NCI-H460 (cell line): ENCODE results near the gene USP25.

DNA sequence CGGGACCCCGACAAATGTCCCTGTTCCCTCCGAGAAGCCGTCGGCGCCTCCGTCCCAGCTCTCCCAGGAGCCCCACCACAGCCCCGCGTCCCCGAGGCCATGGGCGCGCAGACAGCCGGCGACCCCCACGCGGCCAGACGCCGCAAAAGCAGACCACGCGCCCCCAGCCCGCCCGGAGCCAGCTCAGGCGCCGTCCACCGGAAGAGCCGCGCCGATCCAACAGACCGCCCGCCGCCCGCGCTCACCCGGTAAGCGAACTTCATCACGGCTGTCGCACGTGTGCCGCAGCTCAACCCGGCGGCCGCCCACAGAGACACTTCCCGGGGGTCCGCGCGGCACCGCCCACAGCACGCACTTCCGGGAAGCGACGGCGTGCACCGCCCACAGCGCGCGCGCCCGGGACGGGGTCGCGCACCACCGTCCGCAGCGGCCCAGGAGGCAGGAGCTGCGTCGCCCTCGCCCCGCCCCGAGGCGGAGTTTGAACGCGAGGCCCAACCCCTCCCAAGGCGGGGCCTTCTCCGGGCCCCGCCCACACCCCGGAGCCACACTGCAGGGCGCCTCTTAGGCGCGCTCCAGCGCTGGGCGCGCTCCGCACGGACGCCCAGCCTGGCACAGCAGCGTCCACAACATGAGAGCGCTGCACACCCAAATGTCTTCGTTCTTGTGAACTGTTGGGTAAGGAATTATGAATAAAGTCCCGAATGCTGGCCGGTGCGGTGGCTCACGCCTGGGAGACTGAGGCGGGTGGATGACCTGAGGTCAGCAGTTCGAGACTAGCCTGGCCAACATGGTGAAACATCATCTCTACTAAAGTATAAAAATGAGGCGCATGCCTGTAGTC is 5366.8 kb upstream of the TPTE start:
RAMPAGE:
- cytosol, long total RNA = no peak
- long total RNA = no peak
- nucleus, long total RNA = no peak

DNA sequence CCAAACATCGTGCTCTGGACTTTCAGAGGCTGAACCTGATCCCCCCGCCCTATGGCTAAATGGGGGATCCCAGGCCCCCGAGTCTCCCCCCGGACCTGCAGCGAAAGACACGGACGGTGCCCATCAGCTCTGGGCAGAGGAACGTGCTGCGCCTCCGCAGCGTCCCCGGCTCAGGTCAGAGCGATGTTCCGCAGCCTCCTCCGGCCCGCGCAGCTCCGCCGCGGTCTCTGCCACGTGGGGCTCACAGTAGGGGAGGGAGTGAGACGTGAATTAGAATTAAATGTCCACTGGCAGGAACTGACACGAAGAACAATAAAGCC is 4053.1 kb upstream of the TPTE start:
RAMPAGE:
- cytosol, long total RNA = no peak
- long total RNA = no peak
- nucleus, long total RNA = no peak

GRCh38 chr21:6498569-6499047 is 4022.8 kb upstream of the TPTE start:
RAMPAGE:
- cytosol, long total RNA = no peak
- long total RNA = no peak
- nucleus, long total RNA = no peak

RAMPAGE:
- cytosol, long total RNA = no peak
- long total RNA = no peak
- nucleus, long total RNA = no peak
These were observed 2266.3 kb upstream of the TPTE start for GRCh38 chr21:8254837-8255784.

GRCh38 chr21:8992923-8993799 is 1528.2 kb upstream of the TPTE start:
RAMPAGE:
- cytosol, long total RNA = no peak
- long total RNA = no peak
- nucleus, long total RNA = no peak

DNA sequence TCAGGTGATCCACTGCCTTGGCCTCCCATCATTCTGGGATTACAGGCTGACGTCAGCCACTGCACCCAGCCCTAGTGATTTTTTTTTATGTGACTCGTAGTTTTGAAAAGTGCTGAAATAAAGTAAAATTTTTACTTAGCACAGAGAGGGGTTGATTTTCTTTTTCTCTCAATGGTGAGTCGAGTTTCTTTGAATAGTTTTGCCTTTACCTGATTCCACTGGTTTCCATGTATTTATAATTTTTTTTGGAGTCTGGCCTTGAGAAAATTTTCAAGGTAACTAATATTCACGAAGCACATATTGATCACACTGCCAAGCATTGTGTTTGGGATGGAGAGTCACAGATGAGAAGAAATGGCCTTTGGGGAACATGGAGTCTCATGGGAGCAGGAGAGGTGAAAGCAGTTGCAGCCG is 799.4 kb upstream of the TPTE start:
RAMPAGE:
- cytosol, long total RNA = no peak
- long total RNA = no peak
- nucleus, long total RNA = no peak

GRCh38 chr21:14281060-14282016 is 65.4 kb downstream of the RBM11 start:
RAMPAGE:
- cytosol, long total RNA = no peak
- long total RNA = no peak
- nucleus, long total RNA = no peak

DNA sequence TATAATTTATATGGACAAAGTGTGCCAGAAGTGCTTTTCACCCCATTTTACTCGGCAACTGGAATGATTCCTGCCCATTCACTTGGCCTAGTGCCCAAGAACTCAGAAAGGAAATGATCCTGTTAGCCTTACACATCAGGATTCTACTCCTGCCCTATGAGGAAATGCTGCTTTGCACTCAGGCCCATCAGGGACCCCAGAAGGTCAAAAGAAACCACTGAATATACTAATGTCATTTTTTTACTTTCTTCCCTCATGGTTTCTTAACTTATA is 65.5 kb downstream of the SAMSN1 start:
RAMPAGE:
- cytosol, long total RNA = no peak
- long total RNA = no peak
- nucleus, long total RNA = no peak

DNA sequence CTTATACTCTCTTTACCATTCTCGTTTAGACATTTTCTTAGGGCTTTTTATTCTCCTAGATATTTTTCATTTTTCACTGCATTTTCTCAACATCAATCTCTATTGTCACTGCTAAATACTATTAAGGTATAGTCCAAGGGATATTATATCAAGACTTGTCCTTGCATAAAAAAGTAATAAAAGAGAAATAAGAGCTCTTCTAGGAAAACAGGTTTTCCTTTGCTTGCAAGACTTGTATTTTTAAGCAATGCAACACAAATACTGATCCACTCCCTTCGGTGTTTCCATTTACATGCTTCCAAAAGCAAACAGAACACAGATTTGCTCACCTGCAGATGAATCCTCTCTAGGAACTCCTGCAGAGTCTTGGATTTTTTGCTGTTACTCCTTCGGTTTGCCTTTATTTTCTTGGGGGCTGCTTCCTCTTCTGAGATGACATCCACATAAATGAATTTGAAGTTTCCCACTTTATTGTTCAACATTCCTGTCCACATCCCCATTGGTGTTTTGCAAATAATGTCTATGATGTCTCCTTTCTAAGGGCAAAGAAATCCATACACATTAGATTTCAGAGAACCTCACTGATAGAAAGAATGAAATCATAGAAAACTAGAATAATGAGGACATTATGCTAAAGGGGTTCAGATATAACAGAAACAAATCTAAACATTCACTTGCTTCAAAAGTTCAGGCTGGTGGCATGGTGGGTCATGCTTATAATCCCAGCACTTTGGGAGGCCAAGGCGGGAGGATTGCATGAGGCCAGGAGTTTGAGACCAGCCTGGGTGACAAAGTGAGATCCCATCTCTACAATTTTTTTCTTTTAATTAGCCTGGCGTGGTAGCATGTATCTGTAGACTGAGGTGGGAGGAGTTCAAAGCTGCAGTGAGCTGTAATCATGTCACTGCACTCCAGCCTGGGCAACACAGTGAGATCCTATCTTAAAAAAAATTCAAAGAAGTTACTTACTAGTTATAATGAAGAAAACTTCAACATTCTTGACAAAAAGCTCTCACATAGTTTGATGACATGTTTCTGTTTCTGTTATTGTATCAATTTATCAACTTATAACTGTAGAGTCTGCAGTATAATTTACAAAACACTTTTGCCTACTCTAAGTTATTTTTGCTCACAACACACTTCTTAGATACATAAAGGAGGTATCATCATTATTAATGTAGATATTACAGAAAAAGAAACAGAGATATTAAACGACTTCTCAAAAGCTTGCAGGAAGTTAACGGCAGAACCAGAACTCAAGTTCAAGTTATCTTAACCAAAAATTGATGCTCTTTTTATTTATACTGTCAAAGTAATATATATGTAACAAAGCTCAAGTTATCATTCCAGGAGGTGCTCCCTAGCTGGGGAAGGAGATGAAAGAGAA is 45.4 kb downstream of the SAMSN1 start:
RAMPAGE:
- cytosol, long total RNA = no peak
- long total RNA = no peak
- nucleus, long total RNA = no peak

DNA sequence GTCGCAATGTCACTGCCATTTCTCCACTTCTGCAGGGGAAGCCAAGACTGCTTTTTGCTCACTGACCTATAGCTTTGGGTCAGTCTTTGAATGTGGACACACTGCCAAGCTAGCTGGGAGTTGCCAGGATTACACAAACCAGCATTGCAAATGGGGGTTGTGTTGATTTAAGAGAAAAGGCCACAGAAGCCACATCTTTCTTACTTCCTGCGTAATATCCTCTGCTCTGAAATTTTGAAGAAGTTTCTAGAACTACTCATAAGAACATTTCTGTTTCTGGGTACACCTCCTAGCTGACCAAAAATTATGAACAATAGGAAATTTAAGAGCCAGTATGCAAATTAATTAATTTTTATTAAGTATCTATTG is 45.8 kb upstream of the SAMSN1 start:
RAMPAGE:
- cytosol, long total RNA = no peak
- long total RNA = no peak
- nucleus, long total RNA = no peak

RAMPAGE:
- cytosol, long total RNA = no peak
- long total RNA = no peak
- nucleus, long total RNA = no peak
These were observed 145.9 kb upstream of the SAMSN1 start for GRCh38 chr21:14691875-14692484.

RAMPAGE:
- cytosol, long total RNA = no peak
- long total RNA = no peak
- nucleus, long total RNA = no peak
These were observed 195.9 kb downstream of the NRIP1 start for GRCh38 chr21:14868970-14869274.

DNA sequence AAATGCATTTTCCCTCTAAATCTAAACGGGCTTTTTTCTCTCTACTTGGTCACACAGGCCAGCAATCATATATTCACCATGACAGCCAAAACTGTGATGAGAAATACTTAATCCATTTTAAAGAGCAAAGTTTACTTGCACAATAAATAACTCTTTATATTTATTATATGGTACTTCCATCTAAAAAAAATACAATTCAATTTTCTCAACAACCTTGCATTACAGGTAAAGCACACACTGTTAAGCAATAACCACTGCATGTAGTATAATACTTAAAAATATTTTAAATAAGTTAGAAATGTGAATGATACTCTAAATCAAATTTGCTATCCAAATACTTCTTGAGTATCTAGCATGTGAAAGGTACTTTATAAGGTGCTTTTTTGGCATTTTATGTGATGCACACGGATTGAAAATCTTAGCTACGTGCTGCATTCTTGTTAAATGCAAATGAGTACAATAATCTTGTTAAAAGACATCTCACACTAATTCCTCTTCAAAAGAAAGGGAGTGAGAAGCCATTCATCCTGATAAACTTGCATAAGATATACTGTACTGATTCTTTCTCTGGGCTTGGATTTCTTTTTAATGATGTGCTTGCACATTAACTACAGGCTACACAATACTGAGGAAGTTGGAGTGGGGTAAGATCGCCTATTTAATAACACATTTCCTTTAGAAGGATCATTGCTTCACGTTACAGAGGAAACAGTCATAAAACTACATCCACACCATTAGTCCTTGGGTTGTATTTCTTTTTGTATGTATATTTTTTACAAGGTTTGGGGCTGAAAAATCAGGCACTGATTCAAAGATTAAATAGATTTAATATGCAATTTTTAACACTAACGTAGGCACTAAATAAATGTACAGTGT is 36.8 kb downstream of the NRIP1 start:
RAMPAGE:
- cytosol, long total RNA = no peak
- long total RNA = no peak
- nucleus, long total RNA = no peak

GRCh38 chr21:15050943-15051457 is 13.8 kb downstream of the NRIP1 start:
RAMPAGE:
- cytosol, long total RNA = no peak
- long total RNA = no peak
- nucleus, long total RNA = no peak

DNA sequence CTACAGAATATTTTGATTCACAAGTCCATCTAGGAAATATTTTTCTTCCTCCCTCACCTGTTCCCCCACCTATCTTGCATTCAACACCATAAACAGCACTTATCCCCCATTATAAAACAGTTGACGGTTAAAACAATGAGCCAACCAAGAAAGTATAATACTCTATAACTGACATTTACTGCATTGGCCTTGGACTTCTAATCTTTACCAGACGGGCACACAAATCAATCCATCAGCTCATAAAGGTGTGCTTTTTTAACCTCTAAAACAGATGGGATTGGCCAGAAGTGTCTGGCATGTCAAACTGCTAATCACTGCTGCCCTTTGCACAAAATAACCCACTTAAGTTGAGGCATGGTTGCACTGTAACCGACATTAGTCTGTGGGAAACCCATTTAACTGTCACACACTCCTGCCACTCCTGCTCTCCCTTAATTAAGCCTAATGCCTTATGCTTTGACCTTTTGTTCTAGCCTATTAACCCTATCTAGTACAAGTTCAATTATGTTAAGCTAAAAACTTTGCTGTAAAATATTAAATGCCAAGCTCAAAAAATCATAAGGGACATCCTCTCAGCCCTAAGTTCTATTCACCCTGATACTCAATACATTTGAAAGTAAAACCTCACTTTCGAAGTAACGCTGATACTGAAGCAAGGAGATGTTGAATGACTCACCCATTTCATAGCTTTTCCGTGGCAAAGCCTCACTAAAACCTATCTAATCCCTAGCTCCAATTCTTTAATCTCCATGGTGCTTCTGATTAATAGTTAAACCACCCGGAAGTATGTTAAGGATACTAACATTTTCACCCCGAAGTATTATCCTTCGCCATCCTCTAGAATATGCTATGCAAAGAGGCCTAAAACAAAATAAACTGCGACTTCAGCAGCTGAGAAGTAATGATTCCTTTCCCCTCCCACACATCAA is 13.0 kb downstream of the NRIP1 start:
RAMPAGE:
- cytosol, long total RNA = no peak
- long total RNA = no peak
- nucleus, long total RNA = no peak

GRCh38 chr21:15055570-15055926 is 9.3 kb downstream of the NRIP1 start:
RAMPAGE:
- cytosol, long total RNA = no peak
- long total RNA = no peak
- nucleus, long total RNA = no peak

DNA sequence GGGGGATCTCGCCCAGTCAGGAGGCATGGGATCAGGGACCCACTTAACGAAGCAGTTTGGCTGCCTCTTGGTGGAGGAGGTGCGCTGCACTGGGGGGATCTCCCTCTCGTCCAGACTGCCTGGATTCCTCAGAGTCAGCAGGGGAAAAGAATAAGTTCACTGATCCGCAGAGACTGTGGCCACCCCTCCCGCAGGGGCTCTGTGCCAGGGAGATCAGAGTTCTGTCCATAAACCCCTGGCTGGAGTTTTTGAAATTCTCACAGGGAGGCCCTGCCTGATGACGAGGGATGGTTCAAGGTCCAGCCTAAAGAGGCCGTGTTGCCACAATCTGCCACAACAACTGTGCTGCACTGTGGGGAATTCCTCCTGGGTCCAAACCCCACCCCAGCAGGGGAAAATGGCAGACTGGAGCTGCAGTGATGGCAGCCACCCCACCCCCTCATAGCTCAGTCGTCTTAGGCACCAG is 273.9 kb upstream of the USP25 start:
RAMPAGE:
- cytosol, long total RNA = no peak
- long total RNA = no peak
- nucleus, long total RNA = no peak

GRCh38 chr21:15729890-15730815 is at the start of gene USP25:
TSS of gene USP25 (plus strand) at chr21:15729982.
RAMPAGE:
- cytosol, long total RNA = no peak
- long total RNA = no peak
- nucleus, long total RNA = no peak

RAMPAGE:
- cytosol, long total RNA = no peak
- long total RNA = no peak
- nucleus, long total RNA = no peak
These were observed 57.8 kb downstream of the USP25 start for GRCh38 chr21:15787560-15787944.

RAMPAGE:
- cytosol, long total RNA = no peak
- long total RNA = no peak
- nucleus, long total RNA = no peak
These were observed 75.8 kb downstream of the USP25 start for GRCh38 chr21:15805440-15806075.